Hair follicle dermal papilla cell (primary cell): ENCODE measurements around the genes GMEB2, ARFRP1, C20orf204 and SOX18.

- CAGE, long polyA plus RNA = no peak
Observed at GRCh38 chr20:63588074-63588648, 14.1 kb upstream of the HELZ2 start.

- CAGE, long polyA plus RNA = no peak
Observed at GRCh38 chr20:63602829-63603284, 24.0 kb downstream of the GMEB2 start.

- CAGE, long polyA plus RNA = no peak
Observed at GRCh38 chr20:63626514-63627738, at the start of gene GMEB2. GMEB2 (minus strand) TSS chr20:63627101.

GRCh38 chr20:63659292-63659677 lies 1.2 kb downstream of the RTEL1 start:
- CAGE, long polyA plus RNA = no peak

DNA sequence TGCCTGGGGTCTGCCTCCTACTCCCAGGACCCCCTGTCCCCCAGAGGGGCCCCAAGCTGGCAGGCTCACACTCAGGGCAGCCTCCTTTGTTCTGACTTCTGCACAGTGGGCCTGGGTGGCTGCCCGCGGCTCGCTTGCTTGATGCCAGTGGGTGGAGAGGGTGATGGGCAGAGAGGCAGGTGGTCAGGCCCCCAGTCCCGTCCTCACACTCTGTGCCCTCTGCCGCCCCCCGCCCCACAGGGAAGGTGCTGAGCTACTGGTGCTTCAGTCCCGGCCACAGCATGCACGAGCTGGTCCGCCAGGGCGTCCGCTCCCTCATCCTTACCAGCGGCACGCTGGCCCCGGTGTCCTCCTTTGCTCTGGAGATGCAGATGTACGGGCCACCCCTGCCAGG lies 9.1 kb upstream of the TNFRSF6B start:
- CAGE, long polyA plus RNA = no peak

DNA sequence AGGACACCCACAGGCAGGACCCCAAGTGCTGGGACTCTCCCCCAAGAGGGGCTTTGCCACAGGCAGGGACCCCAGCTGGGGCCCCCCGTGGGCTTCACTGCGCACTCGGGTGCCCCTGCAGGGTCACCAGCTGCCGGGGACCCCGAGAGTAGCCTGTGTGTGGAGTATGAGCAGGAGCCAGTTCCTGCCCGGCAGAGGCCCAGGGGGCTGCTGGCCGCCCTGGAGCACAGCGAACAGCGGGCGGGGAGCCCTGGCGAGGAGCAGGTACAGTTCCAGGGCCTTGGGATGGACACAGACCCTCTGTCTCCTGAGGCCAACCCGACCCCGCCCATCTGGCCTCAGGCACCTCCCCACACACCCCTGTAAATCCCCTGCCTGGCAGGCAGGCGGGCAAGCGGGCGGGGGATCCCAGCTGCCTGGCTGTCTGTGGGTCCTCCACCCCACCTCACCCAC lies 5.7 kb upstream of the TNFRSF6B start:
- CAGE, long polyA plus RNA = no peak

DNA sequence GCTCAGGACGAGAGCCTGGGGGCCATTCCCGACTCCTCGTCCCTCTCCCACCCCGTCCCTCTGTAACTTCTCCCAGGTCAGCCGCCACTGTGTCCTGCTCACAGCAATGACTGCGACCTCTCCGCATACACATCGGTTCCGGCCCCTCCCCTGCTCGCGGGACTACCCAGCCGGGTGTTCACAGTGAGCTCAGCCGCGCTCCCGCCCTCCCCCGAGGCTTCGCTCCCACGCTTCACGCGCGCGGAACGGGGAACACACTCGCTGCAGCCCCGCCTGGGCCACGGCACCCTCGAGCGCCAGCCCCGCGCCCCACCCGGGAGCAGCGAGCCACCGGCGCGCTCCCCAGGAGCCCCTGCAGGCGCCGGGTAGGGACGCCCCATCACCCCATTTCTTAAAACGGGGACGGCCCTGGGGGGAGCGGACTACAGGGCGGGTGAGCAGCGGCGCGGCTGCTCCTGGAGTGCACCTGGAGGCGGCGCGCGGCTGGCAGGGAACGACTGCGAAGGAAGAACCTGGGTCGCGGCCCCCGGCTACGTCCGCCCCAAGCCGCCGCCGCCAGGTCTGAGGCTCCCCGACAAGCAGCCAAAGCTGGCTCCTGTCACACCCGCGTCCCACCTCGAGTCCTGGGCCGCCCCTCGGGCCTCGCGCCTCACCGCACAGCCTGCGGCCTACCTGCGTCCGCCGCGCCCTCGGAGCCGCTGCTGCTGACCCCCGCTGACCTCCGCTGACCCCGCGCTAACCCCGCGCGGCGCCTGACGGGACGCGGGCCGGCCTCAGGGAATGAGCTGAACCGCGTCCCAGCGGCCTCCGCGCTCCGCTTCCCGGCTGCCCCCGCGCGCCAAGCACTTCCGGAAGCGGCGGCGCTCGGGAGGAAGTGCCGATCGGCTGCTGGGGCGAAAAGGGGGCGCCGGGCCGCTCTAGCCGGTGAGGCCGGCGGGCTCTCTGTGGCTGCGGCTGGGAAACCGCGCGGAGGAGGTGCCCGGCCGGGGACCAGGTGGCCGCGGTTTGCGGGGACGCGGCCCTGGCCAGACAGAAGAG lies at the start of gene ARFRP1:
ARFRP1 (minus strand) TSS at position 782 of the 1,038 bp plus-strand sequence.
- CAGE, long polyA plus RNA = no peak

DNA sequence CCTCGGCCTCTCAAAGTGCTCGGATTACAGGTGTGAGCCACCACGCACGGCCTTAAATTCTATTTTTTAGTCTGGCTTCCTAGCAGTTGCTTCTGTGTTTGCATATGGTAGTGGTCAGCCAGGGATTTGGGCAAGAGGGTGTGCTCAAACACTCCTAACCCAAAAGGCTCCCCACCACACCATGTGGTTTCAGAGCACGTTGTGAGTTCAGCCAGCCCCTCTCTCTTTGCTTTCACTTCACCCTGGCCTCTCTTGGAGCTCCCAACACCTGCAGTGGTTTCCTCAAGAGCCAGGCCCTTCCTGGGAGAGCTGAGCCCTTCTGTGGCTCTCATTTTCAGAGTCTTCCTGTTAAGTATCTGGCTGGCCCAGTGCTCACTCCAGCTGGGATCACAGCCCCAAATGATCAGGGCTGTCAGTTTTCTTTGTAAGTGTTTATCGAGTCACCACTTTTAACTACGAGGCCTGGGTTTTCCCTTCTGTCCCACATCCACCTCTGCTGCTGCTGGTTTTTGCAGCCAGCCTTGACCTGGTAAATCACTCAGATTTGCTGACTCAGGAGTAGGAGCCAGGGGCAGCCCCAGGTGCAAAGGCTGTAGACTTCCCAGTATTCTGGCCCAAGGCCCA lies 8.1 kb upstream of the LIME1 start:
- CAGE, long polyA plus RNA = no peak

DNA sequence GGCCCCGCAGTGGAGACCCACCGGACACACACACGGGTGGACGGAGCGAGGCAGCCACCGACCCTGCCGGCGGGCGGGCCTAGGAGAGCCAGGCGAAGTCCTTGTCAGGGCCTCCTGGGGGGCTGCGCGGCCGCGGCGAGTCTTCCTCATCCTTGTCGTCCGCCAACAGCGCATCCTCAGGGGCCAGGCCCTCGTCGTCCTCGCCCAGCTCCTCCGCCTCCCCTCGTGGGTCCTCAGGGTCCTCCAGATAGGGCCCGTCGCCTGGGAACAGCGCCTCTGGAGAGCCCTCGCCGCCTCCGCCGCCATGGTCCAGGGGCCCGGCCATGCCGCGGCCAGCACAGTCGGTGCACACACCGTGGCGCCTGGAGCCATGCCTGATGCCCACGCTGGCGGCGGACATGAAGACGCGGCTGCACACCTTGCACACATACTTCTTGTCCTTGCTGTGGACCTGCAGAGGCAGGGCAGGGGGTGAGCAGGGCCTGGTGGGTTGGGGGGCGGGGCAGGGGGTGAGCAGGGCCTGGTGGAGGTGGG lies 7.3 kb downstream of the SLC2A4RG start:
- CAGE, long polyA plus RNA = no peak

GRCh38 chr20:63774308-63774772 lies 34.8 kb downstream of the SLC2A4RG start:
- CAGE, long polyA plus RNA = no peak

DNA sequence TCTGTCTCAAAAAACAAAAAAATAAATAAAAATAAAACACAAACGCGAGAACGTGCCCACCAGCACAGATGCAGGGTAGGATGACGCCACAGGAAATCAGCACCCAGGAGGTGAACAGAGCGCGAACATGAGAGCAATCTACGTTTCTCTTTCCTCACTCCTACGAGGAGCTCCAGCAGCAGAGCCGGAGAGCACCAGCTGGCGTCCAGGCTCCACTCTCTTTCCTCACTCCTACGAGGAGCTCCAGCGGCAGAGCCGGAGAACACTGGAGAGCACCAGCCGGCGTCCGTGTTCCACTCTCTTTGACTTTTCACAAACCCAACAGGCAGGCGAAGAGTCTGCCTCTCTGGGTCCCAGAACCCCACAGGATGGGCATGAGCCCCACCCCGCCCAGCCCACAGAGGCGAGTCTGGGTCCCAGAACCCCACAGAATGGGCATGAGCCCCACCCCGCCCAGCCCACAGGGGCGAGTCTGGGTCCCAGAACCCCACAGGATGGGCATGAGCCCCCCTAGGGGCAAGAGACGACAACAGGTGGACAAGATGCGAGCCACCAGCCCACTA lies 20.2 kb downstream of the ZBTB46 start:
- CAGE, long polyA plus RNA = no peak

DNA sequence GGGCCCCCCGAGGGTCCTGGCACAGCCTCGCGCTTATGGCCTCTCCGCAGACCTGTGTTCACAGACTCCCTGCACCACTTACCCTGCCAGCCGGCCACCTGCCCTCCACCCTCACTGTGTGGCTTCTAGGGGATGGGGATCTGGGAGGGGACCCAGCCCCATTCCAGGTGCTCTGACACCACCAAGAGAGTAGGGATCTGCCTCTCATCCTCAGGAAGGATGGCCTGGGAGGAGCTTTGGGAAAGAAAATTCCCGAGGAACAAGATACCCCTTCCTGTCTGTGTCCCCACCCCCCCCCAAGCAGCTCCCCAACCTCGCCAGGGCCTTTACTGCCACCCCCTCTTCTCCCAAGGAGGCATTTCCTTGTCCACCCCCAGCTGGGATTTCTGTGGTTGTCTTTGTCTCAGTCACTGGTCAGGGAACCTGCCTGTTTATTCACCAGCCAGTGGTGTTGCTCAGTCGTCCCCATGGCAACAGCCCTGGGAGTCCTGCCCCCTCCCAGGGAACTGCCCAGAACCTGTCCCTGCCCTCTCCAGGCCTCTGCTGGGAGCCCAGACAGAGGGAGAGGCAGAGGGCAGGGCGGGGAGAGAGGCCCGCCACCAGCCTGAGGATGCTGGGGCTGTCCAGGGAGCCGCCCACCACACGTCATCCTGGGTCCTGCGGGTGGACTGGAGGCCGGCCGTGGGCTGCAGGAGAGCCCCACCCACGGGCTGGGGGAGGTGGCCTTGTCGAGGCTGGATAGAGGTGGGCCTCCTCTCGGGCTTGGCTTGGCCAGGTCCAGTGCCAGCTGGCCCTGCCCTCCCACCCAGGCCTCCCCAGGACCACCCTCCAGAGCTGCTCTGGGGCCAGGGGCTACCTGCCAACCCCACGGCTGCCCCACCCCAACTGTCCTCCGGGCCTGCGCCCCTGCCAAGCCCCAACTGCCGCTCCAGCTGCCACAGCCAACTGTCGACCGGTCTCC lies 3.9 kb upstream of the ZBTB46 start:
- CAGE, long polyA plus RNA = no peak

GRCh38 chr20:63888852-63889905 lies 5.7 kb upstream of the DNAJC5 start:
- CAGE, long polyA plus RNA = no peak

- CAGE, long polyA plus RNA = no peak
Observed at GRCh38 chr20:64035703-64036662, at the start of gene C20orf204. C20orf204 (plus strand) TSS chr20:64036182.

DNA sequence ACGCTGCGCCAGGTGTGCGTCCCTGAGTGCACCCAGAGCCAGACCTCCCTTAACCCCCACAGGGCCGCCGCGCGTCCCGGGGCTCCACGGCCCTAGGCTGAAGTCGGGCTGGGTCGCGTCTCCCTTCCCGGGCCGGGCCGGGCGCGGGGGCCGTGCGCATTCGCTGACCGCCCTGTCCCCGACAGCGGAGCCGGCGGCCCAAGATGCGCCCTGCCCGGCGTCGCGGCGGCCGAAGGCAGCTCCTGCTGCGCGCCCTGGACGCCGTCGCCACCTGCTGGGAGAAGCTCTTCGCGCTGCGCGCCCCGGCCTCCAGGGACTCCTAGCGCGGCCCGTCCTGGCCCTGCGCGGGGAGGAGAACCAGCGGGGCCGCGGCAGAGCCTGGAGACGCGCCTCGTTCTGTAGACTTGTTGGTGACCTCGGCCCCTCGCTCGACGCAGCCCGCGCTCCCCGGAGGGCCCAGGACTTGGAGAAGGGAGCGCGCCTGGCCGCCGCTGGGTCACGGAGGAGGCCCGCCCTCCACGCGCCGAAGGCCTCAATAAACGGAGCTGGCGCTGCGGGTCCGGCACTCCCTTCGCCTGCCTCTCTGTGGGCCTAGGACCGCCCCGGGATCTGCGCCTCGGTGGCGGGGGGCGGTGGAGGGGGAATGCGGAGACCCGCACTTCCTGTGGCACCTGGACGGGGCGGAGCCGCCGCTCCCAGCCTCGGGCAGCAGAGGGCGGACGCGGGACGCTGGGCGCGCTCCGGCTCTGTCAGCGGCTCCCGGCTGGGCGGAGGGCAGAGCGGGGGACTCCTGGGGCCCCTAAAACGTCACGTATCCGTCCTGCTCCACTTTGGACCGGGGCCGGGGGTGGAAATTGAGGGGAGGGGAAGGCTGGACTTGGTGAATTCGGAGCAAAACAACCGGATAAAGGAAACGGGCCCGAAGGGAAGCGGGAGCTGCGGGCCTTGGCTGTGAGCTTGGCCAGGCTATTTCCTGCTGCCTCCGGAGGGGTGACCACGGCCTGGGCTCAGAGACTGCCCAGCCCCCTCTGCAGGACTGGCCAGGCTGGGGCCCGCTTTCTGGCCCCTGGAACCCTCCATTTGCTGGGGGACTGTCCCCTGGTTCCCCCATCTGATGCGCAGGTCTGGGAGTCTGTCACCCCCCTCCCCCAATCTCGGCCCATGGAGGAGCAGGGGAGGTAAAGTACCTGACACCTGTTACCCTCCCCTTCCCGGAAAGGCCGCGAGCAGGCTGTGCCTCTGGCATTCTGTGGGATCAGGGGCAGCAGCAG lies 2.9 kb downstream of the C20orf204 start:
- CAGE, long polyA plus RNA = no peak

DNA sequence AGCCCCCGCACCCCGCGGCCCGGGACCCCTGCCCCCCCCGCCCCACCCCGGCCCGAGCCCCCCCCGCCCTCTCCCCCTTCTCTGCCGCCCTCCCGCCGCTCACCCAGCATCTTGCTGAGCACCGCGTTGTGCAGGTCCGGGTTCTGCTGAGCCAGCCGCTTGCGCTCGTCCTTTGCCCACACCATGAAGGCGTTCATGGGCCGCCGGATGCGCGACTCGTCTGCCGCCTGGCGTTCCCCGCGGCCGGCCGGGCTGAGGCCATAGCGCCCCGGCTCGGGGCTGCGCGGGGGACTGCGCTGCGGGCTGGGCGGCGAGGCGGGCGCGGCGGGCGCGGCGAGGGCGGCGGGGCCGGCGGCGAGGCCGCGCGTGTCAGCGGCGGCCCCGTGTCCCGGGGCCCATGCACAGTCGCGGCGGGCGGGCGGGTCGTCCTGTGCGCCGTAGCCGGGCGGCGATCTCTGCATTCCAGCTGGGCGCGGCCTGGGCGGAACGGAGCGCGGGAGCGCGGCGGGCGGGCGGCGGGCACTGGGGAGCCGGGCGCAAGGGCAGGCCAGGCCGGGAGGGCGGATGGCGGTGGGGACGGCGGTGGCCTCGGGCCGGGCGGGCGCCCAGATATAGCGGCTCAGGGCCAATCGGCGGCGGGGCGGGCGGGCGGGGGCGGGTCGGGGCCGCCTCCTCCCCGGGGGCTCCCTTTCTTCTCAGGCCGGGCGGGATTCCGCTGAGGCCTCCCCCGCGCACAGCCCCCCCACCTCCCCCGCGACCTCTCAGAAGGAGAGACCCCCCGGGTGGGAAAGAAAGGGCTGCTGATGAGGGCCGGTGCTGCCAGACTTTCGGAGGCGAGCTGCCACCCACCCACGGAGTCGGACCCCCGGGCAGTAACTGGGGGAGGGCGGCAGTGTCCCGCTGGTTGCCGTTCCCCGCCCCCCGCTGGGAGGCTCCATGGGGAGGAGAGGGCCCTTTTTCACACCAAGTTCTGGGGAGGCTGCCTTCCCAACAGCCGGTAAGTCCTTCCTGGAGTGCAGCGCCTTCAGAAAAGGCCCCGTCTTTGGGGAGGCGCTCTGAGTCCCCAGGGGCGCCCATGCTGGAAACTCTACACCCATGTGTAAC lies at the start of gene SOX18:
SOX18 (minus strand) TSS at position 584 of the 1,104 bp plus-strand sequence.
- CAGE, long polyA plus RNA = no peak

- CAGE, long polyA plus RNA = no peak
Observed at GRCh38 chr20:64160038-64161188, 3.8 kb upstream of the MYT1 start.

- CAGE, long polyA plus RNA = no peak
Observed at GRCh38 chr20:64262710-64263394, 7.3 kb downstream of the PCMTD2 start.